Bronchus (tissue), 1 donor: ENCODE measurements around the genes MYO10 and CDH10.

DNA sequence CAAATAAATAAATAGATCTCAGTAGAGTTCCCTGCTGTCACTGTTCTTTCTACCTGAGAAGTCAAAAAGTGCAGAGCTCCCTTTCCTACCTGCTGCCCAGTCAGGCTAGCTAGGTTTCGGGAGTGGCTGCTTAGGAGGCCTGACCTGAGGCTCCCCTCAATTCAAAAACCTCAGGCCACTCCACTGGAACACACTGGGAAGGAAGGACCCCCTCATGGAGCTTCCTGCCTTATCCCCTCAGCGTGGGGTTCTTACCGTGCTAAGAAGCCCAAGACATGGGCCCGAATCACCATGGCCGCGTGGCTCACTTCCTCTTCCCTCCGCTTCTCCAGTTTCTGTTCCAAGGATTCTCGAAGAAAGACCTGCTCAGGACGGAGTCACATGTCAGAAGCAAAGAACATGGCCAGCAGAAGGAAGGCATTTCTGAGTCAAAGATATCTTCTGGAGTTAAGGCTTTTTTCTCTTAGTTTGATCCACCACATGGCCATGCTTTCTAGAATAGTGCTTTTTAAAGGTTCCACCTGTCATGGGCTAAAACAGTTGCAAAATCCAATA is 87.6 kb upstream of the RETREG1 start:
- PRO-cap, result no peak

- PRO-cap, result no peak
These were observed 126.3 kb downstream of the MYO10 start for GRCh38 chr5:16809643-16810344.

DNA sequence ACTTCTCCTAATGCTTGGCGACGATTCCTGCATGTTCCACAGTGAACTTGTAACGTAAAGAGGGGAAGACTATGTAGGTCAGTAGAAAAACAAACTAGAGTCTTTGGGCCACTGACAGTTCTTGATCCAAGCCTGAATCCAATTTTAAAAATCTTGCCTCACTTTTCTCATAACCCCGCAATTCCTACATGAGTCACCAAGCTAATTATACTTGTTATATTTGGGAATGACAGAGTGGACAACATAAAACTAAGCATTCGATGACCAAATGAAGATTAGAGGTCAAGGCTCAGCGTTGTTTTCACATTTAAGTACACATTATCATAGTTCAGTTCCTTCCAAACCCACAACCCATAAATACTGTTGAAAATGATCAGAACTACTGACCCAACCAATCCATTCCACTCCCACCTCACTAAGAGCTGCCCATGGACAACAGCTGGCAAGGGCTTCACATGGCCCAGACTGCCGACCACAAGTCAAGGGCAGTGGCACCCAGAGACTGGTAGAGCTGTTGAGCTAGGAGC is 64.3 kb downstream of the MYO10 start:
- PRO-cap, result no peak

DNA sequence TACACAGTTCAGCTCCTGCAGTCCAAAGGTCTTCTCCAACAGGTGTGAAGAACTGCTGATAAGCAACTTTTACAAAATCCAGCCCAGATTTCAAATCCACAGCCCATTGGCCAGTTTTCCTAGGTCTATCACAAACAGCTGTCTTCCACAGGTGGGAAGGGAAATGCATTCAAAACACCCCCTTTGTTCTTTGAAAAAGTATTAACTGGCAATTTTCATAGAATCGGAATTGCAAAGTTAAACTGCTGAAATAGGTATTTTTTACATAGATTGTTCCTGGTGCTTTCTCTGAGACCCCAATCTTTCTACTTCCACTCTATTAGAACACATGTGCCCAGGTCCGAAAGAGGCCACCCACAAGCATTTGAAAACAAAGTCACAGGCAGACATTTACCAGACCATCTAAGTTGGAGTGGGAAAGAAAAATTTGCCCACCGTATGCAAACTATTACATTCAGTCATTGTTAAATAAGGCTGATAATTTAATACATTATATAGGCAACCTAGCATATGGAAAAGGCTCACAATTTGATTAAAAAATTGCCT is 54.6 kb downstream of the MYO10 start:
- PRO-cap, result no peak

GRCh38 chr5:16935114-16936379 is at the start of gene MYO10:
TSS of gene MYO10 (minus strand) at chr5:16936288.
- PRO-cap, result unidirectional peak, minus-strand start at chr5:16936052; bidirectional peak, plus-strand start at chr5:16936489, minus-strand start at chr5:16936265

GRCh38 chr5:17228749-17229238 is 11.4 kb downstream of the BASP1 start:
- PRO-cap, result no peak

GRCh38 chr5:20575451-20575937 is 587.5 kb upstream of the CDH18 start:
- PRO-cap, result no peak

DNA sequence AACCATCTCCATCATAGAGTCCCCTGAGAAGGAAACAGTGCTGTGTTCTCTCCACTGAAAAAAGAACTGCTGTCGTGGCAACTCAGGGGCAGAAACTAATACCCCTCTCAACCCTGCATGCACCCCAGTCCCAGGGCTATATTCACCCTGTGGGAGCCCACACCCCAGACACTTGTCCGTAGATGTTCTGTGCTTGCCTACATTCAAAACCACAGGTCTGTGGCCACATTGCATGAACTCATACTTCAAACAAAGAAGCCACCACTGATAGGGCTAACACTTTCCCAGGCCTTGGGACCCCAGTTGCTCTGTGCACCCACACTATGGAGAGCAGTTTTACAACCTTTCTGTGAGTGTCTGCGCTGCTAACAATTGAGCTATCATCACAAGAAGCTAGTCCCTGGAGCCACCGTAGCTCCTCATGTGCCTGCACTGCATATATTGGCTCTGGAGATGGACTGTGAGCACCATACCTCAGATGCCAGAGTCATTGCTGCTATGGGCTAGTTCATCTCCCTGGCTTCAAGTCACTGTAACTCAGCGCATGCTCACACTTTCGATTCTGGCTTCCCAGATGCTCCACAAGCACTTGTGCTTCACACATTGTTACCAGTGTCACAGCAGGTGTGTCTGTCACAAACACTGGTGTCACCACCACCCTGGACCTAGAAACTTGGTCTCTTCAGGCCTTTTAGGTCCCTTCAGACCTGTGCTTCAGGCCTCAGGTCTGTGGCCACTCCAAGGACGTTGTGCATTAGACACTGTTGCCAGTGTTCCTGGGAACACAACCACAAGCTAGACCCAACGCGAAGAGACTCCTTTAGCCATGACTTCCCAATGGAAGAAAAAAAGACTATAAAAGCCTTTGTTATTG is 1319.4 kb downstream of the CDH12 start:
- PRO-cap, result no peak

DNA sequence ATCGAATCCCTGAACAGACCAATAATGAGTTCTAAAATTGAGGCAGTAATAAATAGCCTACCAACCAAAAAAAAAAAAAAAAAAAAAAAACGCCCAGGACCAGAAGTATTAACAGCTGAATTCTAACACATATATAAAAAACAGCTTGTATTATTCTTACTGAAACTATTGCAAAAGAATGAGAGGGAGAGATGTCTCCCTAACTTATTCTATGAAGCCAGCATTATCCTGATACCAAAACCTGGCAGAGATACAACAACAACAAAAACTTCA is 327.7 kb downstream of the PRDM9 start:
- PRO-cap, result no peak

DNA sequence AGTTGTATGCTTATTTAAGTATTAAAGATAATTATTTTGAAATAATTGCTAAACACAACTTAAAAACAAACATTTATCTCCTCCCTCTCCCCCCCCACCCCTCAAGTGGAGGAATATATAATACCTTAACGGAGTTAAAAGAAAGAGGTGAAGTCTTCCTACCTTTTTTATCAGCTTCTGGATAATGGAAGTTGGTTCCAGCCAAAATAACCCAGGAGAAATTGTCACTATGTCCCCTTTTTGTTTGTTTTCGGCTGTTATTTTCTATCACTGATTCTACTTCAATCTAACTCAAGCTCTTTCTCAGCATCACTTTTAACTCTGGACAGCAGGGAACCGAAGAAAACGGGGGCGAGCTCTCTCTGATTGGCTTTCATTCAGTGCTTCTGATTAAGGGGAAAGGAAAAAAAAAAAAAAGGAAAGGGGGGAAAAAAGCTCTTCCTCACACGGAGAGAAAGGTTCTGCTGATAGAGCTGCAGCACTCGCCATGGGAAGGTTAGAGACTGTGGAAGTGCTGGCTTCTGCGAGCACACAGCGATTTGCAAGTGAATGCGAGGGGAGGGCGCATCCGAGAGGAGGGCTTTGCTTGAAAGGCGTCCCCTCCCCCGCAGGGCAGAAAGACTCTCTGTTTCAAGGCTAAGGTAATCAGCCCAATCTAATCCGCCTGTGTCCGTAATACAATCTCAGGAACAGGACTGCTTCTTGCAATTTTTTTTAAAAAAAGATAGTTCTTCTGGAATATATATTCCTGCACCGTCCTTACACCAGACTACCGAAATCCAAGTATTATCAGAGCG is at the start of gene CDH10:
CDH10 (minus strand) TSS at position 547 of the 797 bp plus-strand sequence.
- PRO-cap, result no peak

DNA sequence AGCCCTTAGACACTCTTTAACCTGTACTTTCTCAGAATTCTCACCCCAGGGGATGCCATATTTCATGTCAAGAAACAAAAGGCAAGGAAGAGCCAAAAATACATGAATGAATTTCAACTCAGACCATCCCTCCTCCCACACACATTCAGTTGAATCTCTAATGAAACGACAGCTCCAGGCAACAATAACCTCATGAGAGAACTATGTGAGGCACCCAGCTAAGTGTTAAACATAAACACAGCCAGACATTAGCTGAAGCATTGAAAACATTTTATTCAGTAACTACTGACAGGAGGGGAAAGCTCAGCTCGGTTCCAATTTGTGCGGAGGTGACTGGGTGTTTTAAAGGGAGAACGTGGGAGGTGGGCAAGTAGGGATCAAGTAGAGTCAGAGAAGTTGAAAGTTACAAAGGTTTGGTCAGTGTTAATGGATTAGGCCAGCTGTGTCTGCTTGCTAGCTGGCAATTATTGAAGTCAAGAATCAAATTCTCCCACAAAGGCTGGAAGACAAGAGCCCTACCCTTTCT is 1359.2 kb upstream of the CDH9 start:
- PRO-cap, result no peak

- PRO-cap, result no peak
These were observed 2044.9 kb upstream of the CDH6 start for GRCh38 chr5:29148530-29149084.

DNA sequence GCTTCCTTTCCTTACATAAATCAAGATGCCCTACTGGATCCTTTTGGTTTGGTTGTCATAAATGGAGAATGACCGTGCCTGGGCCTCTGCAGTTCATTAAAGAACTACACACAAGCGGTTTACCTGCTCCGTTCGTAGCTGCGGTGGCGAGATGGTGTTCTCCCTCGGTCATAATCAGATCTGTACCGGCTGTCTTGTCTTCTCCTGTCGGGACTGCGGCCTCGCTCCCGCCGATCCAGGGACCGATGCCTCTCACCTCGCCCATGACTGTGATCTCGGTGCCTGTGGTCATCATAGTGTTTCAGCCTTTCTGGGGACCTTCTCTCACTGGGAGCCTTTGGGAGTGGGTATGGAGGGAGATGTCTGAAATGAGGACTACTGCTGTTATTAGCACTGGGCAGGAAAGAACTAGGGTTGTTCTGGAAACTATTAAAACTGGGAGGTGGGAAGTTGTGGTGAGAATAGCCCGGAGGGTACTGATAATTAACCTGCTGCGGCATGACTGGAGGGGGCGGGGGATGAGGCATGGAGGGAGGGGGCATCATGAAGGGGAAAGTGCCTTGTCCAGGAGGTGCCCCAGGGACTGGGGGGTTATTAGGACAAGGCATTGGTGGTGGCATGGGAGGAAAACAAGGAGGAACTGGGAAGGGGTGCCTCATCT is 5.8 kb downstream of the DROSHA start:
- PRO-cap, result no peak

DNA sequence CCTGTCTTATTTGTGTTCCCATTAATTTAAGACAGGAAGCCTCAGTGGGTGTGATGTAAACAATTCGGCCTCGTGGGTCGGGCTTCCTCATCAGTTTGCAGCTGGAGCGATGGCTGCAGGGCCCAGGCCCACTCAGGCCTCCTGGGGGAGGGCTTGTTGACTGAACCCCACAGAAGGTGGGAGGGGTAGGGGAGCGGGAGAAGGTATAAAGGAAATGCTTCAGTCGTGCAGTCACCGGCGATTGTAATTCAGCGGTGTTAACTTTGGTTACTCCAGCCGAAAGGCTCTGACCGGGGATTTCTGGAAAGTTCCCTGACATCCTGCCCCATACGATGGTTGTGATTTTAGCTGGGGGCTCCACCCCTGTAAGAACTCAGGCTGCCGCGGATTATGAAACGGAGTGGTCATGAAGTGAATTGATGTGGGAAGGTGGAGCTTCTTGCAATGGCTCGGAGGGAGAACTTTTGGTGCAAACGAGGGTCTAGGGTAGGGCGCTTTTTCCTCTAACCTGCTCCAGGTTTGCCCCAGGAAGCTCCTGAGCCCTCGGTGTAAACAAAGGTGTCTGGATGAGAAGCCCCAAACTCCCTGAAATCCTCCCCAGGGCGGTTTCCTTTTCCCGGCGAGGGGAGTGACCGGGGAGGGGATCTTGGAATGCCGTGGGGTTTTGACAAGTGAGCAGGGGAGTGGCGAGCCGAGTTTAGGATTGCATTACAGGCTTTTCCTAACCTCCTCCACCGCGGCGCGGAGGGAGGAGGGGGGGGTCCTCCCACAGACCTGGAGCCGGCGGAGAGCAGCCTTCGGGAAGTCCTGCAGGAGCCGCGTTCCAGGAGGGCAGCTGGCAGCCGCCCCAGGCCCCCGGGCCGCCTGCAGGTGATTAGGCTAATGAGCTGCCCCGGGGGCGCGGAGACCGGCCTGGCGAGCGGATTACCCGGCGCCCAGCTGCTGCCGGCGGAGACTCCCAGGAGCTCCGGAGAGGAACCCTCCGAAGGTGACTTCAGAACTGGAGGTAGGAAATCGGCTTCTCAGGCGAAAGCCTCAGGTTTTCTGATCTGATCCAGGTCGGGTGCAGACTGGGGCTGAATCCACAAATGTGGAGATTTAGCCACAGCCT is 215.6 kb downstream of the PDZD2 start:
- PRO-cap, result no peak

DNA sequence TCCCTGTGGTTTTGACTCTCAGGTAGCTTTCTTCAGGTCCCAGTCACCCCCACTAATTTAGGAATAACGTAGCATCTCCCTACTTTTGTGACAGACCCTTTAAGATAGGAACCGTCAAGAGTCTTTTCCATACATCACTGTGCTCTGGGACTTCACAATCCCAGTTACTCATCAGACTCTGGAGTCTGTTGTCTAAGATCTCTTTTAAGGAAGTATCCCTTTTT is 143.1 kb downstream of the GOLPH3 start:
- PRO-cap, result no peak

DNA sequence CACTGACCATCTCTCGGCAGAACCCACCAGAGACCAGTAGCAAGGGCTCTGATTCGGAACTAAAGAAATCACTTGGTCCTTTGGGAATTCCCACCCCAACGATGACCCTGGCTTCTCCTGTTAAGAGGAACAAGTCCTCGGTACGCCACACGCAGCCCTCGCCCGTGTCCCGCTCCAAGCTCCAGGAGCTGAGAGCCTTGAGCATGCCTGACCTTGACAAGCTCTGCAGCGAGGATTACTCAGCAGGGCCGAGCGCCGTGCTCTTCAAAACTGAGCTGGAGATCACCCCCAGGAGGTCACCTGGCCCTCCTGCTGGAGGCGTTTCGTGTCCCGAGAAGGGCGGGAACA is 83.4 kb downstream of the GOLPH3 start:
- PRO-cap, result no peak

GRCh38 chr5:32158343-32159640 is 15.3 kb downstream of the GOLPH3 start:
- PRO-cap, result no peak

- PRO-cap, result no peak
These were observed 8.5 kb downstream of the GOLPH3 start for GRCh38 chr5:32165271-32166306.

- PRO-cap, result no peak
These were observed 4.5 kb downstream of the GOLPH3 start for GRCh38 chr5:32169238-32170339.

DNA sequence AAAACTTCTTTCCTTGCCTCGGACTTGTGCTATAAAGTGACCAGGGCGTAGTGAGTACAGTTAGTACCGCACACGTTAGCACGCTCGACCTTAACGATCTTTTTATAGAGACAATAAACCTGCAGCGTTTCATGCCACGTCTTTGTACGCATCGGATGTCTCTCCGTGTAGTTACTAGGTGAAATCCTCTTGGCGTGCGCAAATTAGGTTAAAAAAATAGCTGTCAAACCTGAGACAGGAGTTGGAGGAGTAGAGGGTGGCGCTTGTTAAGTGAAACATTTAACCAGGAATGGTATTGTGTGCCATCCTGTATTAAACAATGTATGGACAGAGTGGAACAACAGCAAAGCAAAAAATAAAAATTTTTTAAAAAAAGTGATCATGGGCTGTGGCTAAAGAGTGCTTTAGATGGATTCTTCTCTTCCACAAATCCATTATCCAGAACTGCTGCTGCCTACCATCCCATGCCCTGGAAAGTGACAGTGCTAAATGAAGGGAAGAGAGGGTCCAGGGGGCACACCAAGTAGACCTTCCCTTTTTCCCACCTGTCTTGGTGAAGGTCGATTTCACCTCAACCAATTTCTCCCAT is 869 bp upstream of the GOLPH3 start:
- PRO-cap, result bidirectional peak, plus-strand start at position 127 of the sequence, minus-strand start at position 144 of the sequence